OVCAR3 (cell line): Measurements from ENCODE around the gene NCOR2.

DNA sequence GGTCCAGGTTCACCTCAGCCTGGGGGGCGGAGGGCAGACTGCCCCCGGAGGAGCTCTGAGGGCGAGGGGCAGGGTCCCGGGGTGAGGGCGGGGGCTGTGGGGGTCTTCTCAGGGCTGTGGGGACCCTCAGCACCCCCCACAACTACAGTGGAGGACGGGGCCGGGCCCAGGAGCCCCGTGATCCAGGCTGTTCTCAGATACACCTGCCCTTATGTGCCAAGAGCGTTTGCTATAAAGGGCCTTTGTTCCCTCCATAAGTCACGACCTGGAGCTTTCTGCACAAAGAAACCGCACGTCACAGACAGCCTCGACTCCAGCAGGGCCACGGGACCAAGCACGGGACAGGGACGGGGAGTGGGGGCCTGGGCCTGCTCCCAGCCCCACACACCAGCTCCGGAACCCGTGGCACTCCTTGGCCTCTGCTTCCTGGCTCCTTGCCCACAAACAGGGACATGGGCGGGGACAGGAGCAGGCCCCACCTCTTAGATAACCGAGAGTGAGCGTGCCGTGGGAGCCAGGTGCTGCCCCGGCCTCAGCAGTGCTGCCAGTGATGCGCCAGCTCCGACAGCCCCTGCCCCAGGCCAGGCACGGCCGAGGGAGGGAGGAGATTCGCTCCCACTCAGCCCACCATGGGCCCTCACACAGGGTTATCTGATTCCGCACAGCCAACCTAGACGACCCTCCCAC lies 101.9 kb downstream of the RFLNA start:
- RRBS, result no CpG with 5 or more reads among the region's 30 CpGs

DNA sequence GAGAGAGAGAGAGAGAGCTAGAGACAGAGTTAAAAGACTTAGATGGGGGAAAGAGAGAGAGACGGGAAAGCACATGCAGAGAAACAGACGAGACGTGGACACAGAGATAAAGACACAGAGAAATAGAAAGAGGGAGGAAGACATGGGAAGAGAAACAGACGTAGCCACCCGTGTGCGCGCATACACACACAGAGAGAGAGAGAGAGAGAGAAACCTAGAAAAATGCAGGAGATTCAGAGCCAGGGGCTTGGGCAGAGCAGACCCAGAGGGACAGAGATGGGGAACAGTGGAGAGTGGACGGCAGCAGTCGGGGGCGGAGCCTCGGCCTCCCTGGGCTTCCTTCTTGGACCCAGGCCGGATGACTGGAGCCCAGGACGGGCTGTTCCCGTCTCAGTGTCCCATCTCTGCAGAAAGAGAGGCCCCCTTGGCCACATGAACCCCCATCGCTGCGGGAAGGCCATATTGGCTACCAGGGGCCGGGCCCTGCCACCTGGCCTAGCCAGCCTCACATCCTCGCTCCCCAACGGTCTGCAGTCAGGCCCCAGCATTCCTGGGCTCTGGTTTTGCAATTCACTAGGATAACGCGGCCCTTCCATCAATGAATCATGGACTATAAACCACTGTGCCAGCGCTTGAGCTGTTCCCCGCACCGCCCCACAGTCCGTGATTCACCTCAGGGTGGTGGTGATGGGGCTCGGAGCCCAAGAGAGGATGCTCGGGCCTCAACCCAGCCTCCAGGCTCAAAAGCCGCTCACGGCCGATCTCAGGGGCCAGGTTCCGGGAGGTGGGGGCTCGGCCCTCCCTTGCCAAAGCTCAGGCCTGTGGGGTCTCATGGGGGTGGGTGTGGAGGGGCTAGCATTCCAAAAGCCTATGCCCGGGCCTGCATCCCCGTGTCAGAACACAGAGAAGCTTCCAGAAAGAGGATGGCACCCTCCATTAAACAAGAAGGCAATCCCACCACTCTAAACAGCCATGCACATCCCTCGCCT lies 116.5 kb downstream of the RFLNA start:
- RRBS, result 96% methylated on average over 3 of the region's 35 CpGs

GRCh38 chr12:124440451-124441195 lies 126.8 kb downstream of the NCOR2 start:
- RRBS, result 86% methylated on average over 1 of the region's 13 CpGs

GRCh38 chr12:124453126-124453981 lies 114.1 kb downstream of the NCOR2 start:
- RRBS, result 98% methylated on average over 2 of the region's 26 CpGs

DNA sequence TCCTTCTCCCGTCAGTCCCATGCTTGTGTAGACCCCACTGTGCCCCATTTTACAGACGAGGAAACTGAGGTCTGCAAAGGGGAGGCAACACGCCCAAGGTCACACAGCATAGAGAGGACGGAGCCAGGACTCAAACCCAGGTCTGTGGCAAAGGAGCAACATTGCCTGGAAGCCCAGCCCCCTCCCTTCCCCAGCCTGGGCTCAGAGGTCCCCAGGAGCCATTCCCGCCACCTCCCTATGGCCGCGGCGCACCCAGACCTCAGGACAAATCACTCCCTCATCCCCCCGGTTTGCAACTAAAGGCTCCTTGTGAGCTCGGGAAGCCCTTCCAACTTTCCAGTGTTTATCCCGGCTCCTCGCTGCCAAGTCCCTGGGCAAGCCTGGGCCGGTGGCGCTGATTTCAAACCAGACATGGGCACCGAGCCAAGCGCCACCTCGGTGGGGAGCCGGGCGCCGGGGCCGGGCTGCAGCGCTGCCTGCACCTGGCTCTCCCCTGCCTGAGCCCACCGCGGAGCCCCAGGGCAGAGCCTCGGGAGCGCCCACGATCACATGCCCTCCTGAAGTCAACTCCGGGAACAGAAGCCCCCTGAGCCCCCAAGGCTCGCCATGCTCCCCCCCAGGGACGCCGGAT lies 50.2 kb downstream of the NCOR2 start:
- RRBS, result 7% methylated on average over 15 of the region's 31 CpGs

GRCh38 chr12:124566947-124567668 lies at the start of gene NCOR2:
TSS of gene NCOR2 (minus strand) at chr12:124567612.
- RRBS, result 5% methylated on average over 56 of the region's 109 CpGs

GRCh38 chr12:124588983-124589642 lies 21.7 kb upstream of the NCOR2 start:
- RRBS, result no CpG with 5 or more reads among the region's 7 CpGs

GRCh38 chr12:124654893-124656042 lies 87.9 kb upstream of the NCOR2 start:
- RRBS, result 50% methylated on average over 8 of the region's 39 CpGs

GRCh38 chr12:124720189-124721150 lies 143.2 kb downstream of the SCARB1 start:
- RRBS, result no CpG with 5 or more reads among the region's 19 CpGs

DNA sequence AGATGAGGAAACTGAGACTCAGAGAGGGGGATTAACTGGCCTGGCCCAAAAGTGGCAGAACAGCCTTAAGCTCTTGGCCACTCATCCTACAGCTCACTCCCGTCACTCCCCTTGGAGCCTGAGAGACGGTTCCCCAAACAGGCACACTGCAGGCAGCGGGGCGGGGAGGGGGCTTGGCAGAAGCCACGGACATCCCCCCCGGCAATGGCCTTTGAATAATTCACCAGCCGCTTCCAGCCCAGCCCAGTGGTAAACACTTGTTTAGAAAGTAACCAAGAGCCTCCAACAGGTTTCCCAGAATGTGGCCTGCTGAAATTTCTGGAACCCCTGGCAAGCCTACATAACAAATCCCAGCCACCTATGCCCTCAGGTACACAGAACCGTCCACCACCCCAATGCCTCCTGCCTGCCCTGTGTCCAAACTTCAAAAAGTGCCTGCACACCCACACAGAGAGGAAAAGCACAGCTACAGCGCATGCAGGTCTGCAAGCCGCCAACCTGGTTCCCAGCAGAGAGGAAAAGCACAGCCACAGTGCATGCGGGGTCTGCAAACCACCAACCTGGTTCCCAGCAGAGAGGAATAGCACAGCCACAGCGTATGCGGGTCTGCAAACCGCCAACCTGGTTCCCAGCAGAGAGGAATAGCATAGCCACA lies 113.7 kb downstream of the SCARB1 start:
- RRBS, result no CpG with 5 or more reads among the region's 14 CpGs

- RRBS, result no CpG with 5 or more reads among the region's 22 CpGs
Observed at GRCh38 chr12:124828177-124829211, 35.2 kb downstream of the SCARB1 start.

- RRBS, result no CpG with 5 or more reads among the region's 20 CpGs
Observed at GRCh38 chr12:124871453-124872374, 8.1 kb upstream of the SCARB1 start.

- RRBS, result no CpG with 5 or more reads among the region's 8 CpGs
Observed at GRCh38 chr12:124924105-124924775, 9.8 kb upstream of the UBC start.

GRCh38 chr12:125073702-125074097 lies 8.5 kb downstream of the AACS start:
- RRBS, result no CpG with 5 or more reads among the region's 6 CpGs

DNA sequence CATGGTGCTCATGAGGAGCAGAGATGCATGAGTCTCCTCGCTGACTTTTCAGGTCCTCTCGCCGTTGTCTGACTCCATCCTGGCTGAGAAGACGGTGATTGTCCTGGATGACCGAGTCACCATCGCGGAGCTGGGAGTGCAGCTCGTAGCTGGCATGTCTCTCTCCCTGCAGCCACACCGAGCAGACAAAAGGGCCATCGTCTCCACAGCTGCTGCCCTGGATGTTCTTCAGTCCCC lies 466.1 kb downstream of the TMEM132B start:
- RRBS, result no CpG with 5 or more reads among the region's 10 CpGs

DNA sequence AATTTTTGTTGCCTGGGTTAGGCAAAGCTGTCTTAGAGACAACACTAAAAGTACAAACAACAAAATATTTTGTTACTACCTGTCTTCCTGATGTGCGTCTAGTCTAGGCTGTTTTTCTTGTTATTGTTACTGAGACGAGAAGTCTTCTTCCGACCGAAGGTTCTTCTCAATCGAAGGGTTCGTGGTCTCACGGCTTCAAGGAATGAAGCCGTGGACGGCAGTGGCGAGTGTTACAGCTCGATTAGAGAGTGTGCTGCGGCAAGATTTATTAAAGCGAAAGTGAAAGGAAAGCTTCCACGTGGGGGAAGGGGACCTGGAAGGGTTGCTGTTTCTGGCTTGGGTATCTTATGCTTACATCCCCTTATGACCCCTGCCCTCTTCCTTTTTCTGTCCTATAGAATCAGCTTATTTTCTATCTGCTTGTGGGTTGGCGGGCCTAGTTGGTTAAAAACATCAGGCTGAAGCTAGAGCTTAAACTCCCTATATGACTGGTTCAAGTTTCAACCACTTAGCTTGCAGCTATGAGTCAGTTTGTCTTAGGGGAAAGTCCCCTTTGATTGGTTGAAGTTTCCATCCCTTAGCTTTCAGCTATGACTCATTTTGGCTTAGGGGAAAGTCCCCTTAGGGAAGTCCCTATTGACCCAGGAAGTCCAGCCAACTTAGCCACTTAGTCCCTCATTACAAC lies 1494.8 kb upstream of the TMEM132C start:
- RRBS, result no CpG with 5 or more reads among the region's 15 CpGs

- RRBS, result 0% methylated on average over 2 of the region's 14 CpGs
Observed at GRCh38 chr12:126899938-126900470, 1367.0 kb upstream of the TMEM132C start.

DNA sequence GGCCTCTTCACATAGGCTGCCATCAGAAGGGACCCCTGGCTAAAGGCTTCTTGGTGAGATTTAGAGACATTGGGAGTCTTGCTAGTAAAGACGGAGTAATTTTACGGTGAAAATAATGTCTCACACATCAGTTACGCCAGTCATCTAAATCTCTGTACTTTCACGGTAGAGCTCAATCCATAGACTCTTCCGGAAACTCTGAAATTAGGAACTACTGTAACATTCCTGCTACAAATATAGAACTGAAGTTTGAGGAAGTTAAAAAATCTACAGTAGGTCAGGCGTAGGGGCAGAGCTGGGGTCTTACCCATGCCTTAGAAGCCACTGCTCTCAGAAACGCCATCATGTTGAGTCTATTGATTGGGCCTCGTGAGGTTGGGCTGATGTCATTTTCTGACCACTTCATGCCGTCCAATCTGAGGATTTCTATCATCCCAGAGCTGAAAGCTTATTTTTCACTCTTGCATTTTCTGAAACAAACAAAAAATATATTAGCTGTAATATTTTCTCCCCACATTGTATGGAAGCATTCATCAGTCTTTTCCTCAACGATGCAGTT lies 1029.8 kb upstream of the TMEM132C start:
- RRBS, result no CpG with 5 or more reads among the region's 10 CpGs

DNA sequence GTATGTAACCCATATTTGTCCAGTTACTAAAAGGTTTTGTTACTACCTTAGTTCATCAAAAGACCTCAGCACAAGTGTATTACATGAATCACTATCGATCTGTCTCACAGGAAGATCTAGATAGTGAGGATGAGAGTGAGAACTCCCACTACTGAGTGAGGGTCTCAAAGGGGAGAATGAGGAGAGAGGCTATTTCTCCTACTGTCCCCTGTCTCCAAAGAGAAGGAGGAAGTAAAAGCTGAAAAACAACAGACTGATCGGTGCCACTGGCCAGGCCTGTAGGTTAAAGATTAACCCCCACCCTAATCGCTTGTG lies 778.1 kb upstream of the TMEM132C start:
- RRBS, result no CpG with 5 or more reads among the region's 3 CpGs